ENCODE measurements around a stretch of chr6.

GRCh38 chr6:156688020-156688631 is 89.1 kb upstream of the ARID1B start:
- RRBS = no CpG with 5 or more reads among the region's 11 CpGs

GRCh38 chr6:156773905-156774335 is 3.3 kb upstream of the ARID1B start:
- RRBS = no CpG with 5 or more reads among the region's 6 CpGs

- RRBS = no CpG with 5 or more reads among the region's 11 CpGs
Measured at GRCh38 chr6:156791194-156792029, 14.2 kb downstream of the ARID1B start.

DNA sequence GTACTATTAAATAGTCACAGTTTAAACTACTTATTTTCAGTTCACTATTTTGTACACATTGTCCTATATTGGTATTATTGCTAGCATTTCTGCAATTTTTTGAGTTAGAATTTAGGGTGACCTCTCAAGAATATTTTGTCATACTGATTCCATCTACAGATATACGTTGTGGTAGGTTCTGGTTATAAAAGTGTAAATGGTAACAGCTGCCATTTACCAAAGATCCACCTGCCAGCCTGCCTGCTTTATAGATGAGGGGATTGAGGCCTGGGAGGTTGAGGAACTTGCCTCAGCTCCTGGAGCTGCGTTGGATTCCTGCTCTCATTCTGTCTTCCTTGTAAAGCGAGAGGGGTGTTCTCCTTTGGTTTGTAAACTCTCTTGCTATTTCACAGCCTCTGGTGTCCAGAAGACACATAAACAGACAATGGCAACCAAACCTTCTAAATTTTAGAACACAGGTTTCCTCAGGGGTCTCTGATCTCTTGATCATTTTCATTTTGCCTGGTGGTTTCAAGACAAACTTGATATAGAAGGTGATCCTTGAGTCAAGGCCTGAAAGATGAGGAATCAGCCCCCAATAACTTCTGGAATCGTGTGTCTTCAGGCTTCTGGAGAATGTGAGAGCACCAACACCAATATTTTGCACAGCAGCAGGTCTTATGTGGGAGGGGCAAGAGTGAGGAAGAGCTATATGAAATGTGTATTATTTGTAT is 33.1 kb downstream of the ARID1B start:
- RRBS = no CpG with 5 or more reads among the region's 4 CpGs

GRCh38 chr6:156857351-156858347 is 80.5 kb downstream of the ARID1B start:
- RRBS = no CpG with 5 or more reads among the region's 5 CpGs

DNA sequence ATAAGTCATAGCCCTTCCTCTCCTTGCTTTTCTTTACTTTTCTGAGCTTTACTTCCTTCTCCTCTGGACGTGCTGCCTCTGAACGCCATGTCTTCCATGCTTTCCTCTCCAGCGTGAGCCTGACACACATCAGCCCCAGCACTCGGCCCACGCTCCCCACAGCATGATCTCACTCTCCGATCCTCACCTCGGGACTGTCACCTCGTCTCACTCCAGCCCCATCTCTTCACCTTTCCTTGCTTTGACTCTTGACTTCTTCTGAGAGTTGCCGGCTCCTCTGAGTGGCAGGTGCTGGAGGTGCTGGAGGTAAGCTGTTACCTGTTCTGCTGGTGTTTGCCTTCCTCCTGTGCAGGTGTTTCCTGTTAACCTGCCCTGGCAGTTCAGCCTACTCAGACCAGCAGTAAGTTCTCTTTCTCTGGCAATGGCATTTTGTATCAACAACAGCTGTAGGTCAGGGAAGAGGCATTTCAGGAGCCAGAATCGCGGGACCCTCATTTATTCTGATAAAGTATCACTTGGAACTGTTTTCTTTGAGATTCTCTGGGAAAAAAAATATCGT is 106.4 kb downstream of the ARID1B start:
- RRBS = no CpG with 5 or more reads among the region's 12 CpGs

DNA sequence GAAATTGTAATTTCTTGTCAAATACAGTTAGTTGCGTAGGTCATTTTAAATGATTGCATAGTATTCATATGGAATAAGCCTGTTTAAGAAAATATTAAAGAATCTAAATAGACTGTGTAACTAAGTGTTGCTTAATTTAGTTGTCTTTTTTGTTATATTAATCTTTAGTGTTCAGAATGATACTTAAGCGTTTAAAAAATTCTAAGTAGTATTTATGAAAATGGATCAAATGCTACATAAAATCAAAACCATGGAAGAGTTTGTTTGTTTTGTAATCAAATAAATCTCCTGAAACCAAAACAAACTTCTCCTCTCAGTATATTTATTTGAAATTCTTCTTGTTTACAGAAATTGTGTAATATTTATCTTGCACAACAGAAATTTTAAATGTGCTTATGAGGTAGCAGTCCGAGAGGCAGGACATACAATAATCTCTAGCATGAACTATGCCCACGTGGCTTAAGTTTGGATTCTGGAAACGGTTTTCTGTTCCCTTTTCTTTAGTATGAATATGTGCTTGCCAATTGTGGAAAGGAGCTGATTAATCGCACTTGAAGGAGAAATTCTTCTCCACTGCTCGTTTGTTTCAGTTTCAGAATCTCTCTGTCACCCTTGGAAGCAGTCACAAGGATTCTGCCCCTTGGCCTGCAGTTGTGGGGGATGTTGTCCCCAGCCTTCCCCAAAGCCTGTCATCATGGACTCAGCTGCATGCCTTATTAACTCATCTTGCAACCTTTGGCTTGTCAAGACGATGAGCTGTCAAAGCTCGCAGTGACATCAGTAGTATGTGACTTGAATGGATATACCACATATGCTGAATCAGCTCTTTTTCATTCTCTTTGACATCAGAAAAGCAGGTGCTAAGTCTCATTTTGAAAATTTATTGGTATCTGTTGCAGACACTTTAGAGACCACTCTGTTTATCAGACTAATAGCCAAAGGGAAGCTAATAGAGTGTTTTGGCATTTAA is 186.5 kb downstream of the ARID1B start:
- RRBS = no CpG with 5 or more reads among the region's 9 CpGs

DNA sequence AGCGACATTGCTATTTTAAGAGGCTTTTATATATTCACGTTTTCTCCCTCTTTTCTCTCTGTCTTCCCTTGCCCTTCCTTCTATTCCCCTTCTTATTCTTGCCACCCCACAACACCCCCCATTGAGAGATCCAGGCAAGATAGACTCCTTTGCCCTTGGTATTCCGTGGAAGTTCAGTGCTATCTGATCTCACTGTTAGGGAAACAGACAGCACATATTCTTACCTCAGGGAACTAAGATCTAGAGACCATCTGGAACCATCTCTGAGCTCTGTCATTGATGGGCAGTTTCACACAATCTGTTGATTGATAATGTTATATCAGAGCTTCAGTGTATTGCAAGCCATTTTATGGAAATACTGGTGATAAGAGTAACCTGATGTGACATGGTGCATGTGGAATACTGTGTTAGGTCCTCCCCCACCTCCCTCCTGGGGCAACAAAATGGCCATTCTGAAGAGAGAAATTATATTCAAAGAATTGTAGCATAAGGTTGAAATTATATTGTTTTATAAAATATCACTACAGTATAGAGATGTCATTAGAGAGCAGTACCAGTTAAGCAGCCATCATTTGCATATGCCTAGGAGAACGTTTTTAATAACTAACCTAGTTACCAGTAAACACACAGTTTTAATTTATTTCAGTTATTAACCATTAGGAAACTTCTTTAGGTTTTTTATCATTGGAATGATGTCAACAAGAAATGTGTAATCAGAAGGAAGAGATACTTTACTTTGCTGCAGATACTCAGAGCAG is 228.9 kb downstream of the ARID1B start:
- RRBS = no CpG with 5 or more reads among the region's 4 CpGs

DNA sequence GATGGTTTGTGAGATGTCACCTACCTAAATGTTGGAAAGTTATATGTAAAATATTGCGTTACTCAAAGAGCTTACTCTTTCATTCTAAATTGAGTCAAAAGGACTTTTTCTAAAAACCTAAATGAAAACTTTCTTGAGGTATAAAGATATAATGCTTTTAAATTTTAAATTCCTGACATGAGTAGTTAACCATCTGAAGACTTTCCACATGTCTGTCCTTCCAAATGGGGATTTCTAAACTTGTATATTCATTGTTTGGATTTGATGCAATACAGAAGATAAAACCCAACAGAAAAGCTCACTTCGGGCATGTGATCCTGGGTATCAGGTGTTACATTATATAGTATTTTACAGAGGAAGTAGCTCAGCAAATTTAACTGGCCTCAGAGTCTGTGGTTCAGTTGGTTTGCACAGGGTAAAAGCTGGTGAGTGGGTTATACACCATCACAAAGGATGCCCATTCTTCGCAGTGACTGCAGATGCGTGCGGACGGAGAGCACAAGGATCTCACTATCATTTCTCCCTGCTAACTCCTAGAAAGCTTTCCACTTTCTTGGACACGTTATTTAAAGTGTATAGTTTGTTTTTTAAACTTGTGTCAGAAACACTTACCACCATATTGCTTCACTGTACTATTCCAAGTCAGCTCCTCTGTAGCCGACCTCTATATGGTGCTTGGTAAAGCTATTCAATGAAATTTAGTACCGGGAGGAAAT is 236.7 kb downstream of the TMEM242 start:
- RRBS = no CpG with 5 or more reads among the region's 9 CpGs

- RRBS = no CpG with 5 or more reads among the region's 1 CpG
Measured at GRCh38 chr6:157091995-157092194, 231.4 kb downstream of the TMEM242 start.

DNA sequence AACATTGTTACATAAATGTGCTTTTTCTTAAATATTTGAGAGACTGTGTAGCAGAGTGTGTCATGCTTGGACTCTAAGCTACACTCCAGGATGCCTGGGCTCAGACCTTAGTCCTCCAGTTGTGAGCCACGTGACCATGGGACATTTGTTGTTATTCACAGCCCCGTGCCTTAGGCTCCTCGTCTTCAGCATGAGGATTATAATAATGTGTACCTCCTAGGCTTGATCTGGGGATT is 177.8 kb downstream of the TMEM242 start:
- RRBS = no CpG with 5 or more reads among the region's 3 CpGs

DNA sequence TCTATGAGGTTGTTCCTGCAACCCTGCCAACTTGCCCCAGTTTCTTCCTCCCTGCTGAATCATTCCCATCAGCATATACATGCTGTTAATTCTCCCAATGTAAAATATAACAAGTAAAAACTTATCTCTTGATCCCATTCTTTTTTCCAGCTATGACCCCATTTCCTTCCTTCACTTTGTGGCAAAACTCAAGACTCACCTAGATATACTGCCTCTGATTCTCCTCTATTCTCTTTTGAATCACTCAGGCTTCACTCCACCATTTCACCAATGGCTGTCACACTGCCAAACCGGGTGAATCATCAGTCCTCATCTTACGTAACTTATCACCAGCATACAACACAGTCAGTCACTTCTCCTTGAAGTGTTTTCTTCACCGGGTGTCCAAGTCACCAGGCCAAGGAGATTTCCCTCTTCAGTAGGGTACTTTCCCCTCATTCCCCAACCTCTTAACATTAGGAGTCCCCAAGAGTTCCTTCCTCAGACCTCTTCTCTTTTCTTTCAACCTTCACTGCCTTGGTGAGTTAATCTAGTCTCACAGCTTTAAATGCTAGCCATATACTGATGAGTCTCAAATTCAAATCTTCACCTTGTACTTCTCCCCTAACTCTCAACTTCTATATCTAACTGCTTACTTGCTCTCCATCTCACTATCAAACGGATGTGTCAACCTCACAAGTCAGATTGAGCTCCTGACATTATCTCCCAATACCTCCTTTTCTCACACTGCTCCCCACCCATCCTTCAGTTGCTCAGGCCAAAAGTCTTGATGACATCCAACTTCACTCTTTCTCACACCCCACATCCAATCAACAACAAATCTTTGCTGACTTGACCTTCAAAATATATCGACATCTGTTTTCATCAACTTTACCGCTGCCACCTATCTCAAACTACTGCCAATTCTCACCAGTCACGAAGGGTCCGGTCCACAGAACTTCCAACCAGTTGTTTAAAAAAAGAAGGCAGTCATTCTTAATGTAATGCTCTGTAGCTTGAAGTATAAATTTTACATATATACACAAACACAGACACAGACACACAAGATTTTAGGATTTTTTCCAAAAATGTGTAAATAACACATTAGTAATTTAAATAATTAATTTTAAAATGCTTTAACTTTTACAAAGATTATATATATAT is 5.9 kb downstream of the TMEM242 start:
- RRBS = 24% methylated on average over 3 of the region's 8 CpGs

DNA sequence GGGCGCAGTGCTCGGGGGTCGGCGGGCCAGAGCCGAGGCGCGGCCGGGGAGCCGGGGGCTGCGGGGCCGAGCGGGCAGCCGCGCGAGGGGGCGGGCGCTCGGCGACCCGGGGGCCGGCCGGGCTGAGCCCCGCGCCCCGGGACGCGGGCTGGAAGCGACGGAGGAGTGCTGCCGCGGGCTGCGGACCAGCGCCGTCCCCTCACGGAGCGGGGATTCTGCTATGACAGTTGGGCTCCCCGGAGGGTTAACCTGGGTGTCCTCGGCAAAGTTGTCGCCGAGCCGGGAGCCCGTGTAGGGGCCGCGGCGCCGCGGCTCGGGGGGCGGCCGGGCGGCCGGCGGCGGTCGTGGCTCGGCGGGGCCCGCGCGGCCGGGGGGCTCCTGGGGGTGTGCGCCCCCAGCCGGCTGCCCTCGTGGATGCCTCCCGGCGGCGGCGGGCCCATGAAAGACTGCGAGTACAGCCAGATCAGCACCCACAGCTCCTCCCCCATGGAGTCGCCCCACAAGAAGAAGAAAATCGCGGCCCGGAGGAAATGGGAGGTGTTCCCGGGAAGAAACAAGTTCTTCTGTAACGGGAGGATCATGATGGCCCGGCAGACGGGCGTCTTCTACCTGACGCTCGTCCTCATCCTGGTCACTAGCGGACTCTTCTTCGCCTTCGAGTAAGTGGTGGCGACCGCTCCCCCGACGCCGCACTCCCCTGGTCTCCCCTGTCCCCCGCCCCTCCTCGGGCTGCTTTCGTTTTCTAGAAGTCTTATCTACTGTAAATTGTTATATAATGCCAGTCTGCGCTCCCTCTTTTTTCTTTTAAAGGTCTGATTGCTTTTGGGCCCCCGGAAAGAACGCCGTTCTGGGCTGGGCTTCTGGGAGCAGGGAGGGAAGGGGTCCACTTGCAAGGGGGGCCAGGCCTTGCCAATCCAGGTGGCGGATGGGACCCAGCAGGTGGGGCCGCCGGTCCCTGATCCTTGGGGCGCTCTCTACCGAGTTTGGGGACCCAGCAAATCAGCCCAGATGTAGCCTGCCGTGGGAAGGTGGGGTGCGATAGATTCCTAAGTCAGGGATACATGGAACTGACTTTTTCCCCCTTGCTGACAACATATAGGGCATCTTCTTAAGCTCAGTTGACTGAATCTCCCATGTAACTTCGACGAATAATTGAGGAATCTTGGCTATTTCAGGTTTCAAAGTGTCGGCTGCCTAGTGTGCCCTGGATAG is 1.0 kb downstream of the ZDHHC14 start:
- RRBS = 2% methylated on average over 59 of the region's 105 CpGs

GRCh38 chr6:157433361-157433980 is 52.5 kb downstream of the ZDHHC14 start:
- RRBS = no CpG with 5 or more reads among the region's 7 CpGs

DNA sequence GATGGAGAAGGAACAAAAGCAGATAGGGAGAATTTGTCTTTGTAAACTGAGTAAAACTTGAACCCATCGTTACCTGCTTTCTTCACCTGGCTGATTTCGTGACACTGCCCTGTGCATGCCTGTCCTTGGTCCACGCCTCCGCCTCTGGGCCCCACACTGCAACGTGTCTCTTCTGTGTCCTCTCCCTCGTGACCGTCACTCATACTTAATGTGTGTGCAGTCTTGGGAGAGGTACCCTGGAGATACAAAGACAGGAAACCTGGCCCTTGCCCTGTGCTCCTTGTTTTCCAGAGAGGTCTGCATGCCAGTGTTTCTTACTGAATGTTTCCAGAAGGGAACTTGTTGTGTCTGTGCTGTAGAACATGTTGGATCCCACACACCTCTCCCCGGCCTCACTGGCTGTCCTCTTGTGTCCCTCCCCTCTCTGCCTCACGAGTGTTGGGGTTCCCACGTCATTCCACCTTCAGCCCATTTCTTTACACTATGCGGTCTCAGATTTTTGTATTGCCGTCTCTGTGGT is 45.8 kb downstream of the SNX9 start:
- RRBS = no CpG with 5 or more reads among the region's 12 CpGs

GRCh38 chr6:157872183-157872932 is 49.3 kb downstream of the SNX9 start:
- RRBS = no CpG with 5 or more reads among the region's 7 CpGs

DNA sequence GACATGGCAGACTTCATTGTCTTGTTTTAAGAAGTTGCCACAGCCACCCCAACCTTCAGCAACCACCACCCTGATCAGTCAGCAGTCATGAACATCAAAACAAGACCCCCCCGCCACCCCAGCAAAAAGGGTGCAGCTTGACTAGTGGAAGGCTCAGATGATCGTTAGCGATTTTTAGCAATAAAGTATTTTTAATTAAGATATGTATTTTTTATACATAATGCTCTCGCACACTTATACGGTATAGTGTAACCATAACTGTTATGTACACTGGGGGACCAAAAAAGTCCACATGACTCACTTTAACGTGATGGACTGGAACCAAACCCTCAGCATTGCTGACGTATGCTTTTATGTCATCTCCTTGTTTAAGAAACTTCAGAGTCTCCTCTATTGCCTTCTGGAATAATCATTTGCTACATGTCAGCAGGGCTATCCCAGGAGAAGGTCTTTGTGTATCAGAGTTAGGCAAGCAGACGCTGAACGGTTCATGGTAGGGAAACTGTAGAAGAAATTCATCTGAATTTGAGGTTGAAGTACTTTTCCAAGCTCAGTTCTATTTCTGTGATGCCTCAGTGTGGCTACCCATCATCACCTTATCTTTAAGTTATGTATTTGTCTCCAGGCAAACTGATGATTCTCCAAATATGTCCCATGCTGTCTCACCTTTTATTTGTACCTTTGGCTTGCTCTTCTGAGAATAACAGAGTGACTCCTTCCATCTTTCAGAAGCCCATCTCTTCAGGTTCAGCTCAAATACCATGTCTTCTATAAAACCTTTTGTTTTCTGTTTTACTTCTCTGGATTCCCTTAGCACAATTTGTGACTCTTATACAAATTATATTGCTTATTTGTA is 60.2 kb downstream of the SNX9 start:
- RRBS = no CpG with 5 or more reads among the region's 9 CpGs

GRCh38 chr6:157884594-157884962 is 61.5 kb downstream of the SNX9 start:
- RRBS = no CpG with 5 or more reads among the region's 2 CpGs

DNA sequence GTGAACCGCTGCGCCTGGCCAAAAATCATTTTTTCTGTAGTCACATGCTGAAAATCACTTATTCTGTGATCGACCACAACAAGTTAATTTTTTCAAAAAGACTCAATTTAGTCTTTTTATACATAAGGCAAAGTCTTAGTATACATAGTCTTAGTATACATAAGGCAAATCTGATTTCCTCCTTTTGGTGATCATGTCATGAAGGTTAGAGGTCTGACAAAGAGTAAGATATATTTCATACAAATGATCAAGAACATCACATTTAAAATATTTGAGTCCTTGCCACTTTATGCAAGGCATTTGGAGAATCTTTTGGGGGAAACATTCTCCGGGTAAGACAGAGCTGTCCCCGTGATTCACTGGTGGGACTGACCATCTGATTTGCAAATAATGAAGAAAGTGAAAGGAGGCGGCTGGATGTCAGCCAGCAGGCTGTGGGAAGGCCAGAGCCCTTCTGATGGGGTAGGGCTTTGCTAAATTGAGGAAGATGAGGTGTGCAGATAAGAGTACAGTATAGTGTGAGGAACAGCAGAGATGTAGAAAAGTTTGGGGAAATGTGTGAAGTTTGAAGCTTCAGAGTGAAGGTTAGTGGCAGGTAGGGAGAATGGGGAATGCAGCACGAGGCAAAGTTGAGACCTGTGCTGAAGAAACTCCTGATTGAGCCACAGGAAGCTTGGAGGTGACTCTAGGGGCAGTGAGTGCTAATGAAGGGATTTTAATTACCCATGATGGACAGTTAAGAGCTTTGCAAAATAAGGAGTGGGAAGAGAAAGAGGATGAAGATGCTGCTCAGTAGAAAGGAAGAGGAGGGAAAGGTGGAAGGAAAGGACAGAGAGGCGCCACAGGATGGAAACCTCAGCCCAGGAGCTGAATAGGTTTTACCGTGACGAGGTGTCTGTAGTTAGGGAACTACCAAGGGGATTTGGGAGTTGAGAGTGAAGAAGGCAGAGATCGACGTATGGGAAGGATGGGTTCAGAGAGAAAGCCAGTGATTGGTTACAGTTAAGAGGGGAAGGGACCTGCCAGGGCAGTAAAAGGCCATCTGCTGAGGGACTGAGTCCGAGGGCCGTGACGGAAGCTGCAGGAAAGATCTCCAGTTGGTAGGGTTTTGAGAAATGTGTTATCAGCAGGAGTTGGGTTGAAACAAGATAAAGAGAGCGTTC is 68.6 kb downstream of the SNX9 start:
- RRBS = no CpG with 5 or more reads among the region's 16 CpGs

Data from non-pigmented ciliary epithelial cell (primary cell).